Bronchial epithelial cell (primary cell): ENCODE measurements around a stretch of chr22.

DNA sequence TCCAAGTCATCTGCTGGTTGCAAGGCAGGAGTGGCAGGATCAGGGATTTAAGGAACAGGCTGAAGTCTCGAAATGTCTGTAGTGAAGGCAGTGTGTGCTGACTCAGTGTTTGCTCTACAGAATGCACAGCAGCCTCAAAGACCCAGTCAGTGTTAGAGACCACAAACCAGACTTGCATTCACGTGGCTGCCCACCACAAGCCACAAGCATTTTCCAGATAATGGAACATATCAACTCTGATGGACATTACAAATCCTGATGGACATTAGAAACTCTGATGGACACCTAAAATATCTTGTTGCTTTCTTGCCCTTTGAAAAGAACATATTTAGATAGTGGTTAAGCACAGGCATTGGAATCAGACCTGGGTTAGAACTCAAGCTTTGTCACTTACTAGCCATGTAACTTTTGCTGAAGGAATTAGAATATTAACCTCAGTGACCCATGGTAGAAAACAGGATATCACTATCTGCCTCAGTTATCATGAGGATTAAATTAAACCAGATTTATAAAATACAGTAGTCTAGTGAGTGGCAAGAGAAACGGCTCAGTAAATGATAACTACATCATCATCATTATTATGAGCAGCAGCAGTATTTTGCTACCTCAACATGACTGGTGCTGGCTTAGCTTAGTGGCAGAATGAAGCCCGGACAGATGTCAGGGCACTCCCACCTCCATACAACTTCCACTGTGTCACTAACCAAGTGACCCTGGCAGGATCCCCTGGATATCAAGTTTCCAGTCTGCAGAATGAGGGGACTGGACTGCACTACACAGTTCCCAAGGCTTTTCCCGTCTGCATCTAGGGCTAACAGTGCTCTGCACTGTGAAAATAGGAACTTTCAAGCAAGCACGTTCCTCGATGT lies 1.4 kb downstream of the CLTCL1 start:
- RRBS, 2 experiments: no CpG with 5 or more reads among the region's 7 CpGs

GRCh38 chr22:19290732-19291566 lies 570 bp downstream of the CLTCL1 start:
- RRBS, 2 experiments: 1% methylated on average over 15 of the region's 63 CpGs

DNA sequence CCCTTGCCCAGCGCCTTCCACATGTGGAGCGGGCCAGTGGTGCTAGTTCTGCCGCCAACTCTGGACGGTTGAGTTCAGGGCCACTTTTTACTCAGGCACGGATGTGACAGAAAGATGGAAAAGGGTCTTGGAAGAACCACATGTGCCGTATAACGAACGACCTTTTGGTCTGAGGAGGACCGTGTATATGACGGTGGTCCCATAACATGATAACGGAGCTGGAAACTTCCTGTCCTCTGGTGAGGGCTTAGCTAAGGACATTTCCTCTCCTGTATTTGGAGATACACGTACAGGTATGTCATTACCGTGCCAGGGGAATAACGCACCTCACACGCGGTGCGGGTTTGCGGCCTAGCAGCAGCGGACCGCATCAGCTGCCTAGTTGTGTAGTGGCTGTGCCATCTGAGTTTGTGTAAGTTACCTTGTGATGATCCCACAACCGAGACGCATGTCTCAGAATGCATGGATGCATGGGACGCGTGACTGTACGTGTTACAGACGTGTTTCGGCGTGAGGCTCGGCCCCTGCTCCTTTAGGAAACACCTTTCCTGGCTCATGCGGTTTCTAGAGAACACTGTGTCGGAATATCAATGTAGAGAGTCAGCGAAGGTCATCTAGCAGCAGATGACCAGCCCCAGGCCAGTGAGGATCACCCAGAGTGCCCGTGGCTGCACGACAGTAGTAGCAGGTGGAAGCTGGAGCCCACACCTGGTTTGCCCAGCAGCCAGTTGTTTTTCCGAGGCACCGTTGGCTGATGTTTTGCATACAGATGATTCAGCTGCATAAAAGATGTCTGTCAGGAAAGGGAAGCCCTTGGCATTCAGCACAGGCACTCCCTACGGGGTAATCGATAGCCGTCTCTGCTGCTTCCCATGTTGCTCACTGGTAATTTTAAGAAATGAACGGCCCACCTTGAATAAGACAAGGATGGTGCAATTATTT lies 790 bp upstream of the CLTCL1 start:
- RRBS, 2 experiments: no CpG with 5 or more reads among the region's 40 CpGs

DNA sequence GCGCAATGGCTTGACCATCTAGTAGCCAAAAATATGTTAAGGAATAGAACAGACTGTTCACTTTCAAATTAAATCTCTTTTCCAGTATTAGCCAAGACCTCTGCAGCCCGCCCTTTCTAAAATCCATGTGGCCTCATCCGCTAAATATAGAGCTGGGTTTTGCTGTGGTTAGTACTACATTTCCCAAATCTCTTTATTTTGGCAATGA lies 1.4 kb upstream of the CLTCL1 start:
- RRBS, 2 experiments: no CpG with 5 or more reads among the region's 3 CpGs

DNA sequence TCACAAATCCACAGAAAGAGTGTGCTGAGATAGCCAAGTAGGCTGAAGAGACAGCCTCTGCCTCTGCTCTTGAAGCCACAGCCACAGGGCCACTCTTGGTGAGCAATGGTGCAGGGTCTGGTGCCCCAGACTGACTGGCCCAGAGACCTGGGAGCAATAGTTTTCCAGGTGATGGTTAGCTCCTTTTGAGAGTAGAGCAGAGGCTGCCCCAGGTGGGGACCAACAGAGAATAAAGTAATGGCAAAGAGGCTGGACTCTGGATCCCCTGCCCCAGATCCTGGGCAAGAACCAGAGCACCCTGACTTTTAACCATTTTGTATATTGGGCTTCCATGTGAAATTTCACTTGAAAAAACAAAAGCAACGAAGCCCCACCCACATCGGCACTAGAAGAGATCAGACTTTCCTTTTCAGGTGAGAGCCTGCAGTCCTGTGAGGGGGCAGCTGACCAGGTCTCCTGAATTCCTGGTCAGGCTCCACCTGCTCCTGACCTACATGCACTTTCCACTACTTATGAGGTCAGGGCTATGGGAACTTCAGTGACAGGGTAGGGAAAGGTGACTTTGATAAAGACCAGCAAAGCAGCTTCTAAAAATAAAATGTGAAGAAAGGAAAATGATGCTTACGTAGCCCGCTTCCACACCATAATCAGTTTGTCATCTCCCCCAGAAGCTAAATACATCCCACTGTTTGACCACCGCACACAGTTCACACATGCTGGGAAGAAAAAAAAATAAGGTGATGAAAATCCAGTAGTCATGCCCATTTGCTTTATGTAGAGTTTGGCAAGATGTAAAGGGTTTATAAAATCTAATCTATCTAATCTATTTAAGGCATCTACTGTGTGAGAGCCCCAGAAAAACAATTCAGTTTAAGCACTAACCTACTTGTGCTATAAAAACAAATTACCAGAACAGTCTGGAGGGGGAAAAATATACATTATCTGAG lies 24.7 kb downstream of the HIRA start:
- RRBS, 2 experiments: no CpG with 5 or more reads among the region's 5 CpGs

GRCh38 chr22:19426850-19427866 lies 4.4 kb downstream of the HIRA start:
- RRBS, 2 experiments: no CpG with 5 or more reads among the region's 8 CpGs

DNA sequence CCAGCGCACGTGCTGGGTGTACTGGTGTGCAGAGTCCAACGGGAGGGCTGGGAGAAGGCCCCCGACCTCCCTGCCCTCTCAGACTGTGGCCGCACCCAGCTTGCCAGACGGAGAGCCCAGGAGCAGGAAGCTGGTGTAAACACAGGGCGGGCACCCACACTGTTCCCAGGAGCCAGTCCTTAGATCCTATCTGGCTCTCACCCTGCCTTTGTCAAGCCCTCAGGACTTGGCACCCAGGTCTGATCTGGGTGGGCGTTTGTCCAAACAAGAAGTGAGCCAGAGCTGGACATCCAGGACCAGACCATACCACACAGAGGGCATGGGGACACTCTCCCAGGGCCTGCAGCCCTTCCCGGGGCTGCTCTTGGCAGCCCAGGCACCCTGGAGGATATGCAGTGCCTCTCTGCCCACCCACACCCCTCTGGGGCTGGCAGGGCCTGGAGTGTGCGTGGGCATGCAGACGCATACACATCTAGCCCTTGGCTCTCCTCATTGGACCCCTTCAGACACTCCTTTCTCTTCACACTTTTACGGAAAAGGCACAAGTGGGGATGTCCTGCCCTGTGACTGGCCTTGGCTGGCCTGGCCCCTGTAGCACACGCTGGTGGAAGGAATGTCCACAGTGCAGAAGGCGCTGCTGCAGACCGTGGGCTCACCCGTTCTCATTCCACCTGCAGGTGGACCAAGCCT lies 20.0 kb upstream of the CLDN5 start:
- RRBS, 2 experiments: no CpG with 5 or more reads among the region's 16 CpGs

DNA sequence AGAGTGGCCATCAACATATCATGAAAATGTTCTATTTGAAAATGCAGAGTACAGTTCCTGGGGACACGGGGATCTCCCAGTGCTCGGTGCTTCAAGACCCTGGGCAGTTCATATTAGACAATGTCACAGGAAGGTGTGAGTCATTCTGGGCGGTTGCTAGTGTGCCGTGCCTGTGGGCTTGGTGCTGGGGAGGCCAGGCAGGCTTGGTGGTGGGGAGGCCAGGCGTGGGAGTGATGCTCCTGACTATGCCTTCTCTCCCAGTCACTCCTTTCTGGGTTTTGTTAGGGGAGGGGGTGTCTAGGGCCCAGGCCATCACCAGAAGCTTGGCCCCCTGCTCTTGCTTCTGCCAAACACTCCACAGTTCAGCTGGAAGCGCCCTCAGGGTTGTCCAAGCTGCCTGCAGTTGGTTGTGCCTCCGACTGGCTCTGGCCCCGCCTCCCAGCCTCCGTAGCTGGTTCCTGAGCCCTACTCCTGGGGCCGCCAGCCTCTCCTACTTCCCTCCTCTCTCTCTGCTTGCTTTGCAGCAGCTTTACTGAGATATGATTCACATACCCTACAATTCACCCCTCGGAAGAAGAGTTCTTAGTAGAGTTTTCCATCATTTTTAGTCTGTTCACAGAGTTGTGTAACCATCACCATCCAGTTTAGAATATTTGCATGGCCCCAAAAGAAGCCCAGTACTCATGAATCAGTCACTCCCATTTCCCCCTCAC lies 52.8 kb upstream of the CLDN5 start:
- RRBS, 2 experiments: no CpG with 5 or more reads among the region's 11 CpGs

DNA sequence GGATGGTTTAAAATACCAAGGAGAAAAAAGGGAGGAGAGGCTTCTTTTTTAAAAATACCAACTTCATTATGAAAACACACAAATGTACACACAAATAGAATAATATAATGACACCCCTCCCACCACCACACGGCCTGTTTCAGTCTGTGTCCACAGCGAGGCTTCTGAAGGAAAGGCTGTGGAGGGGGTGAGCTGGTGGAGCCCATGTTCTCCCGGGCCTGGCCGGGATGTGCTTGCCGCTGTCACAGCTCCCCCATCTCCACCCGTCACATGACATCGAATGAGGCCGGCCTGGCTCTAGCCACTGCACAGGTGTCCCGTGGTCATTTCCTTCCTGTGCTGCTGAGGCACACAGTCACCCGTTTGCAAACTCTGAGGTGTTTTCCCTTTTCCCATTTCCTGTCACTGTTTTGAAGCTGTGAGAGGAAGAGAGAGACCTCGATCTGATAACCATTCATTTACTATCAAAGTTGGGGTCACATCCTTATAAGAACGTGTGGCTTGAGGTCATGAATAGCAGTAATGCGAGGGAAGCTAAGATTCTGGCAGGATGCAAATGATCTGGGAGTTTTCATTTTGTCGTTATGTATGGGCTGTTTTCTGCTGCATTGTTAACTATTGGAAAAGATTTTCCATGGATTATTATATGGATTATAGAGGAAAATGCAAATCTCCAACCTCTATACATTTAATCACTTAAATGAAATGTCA lies 55.7 kb upstream of the CLDN5 start:
- RRBS, 2 experiments: 47 to 49% methylated on average over 5 of the region's 14 CpGs

DNA sequence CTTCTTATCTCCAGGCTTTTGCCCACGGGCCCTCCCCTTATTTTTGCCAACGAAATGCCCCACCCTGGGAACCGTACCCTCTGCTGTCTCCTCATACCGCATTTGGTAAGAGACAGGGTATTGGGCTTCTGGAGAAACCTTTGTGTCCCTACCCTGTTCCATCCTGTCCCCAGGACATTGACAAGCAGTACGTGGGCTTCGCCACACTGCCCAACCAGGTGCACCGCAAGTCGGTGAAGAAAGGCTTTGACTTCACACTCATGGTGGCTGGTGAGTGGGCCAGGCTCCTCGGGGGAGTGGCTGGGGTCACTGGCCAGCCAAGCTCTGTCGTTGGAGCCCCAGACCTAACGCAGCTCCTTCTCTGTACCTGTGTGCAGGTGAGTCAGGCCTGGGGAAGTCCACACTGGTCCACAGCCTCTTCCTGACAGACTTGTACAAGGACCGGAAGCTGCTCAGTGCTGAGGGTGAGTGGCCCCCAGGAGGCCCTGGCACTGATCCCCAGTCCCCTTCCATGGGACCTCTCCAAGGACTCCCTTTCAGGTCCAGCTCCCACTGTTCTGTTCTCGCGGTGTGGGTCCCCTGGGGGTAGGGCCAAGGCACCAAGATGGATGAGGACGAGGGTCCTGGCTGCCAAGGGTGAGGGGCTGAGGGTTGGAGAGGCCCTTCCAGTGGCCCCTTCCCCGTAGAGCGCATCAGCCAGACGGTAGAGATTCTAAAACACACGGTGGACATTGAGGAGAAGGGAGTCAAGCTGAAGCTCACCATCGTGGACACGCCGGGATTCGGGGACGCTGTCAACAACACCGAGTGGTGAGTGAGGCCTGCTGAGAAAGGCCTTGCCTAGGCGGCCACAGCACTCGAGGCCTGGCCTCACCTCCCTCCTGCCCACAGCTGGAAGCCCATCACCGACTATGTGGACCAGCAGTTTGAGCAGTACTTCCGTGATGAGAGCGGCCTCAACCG lies 3.6 kb upstream of the GP1BB start:
- RRBS, 2 experiments: no CpG with 5 or more reads among the region's 31 CpGs

DNA sequence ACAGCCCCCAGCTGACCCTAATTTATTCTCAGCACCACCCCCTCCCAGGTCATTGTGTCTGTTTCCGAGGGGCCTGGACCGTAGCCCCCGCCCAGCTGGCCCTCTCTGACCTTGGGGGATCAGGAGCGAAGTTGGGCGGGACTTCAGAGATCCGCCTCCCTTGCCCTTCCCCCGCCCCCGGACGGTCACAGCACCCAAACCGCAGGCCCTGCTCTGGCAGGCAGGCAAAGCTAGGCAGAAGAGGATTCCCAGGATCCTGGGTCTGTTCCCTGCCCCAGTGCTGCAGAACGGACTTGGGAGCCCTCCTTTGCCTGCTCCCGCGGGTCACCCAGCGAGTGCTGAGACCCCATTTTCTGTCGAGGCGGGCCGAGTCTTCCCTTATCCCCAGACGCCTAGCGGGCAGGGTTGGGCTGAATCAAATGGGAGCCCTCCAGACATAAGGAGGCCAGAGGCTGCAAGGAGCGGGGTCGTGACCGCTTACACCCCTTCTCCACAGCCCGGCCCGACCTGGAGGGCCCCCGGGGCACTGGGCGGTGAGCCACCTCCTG lies 690 bp upstream of the GP1BB start:
- RRBS, 2 experiments: 74 to 81% methylated on average over 2 of the region's 26 CpGs

DNA sequence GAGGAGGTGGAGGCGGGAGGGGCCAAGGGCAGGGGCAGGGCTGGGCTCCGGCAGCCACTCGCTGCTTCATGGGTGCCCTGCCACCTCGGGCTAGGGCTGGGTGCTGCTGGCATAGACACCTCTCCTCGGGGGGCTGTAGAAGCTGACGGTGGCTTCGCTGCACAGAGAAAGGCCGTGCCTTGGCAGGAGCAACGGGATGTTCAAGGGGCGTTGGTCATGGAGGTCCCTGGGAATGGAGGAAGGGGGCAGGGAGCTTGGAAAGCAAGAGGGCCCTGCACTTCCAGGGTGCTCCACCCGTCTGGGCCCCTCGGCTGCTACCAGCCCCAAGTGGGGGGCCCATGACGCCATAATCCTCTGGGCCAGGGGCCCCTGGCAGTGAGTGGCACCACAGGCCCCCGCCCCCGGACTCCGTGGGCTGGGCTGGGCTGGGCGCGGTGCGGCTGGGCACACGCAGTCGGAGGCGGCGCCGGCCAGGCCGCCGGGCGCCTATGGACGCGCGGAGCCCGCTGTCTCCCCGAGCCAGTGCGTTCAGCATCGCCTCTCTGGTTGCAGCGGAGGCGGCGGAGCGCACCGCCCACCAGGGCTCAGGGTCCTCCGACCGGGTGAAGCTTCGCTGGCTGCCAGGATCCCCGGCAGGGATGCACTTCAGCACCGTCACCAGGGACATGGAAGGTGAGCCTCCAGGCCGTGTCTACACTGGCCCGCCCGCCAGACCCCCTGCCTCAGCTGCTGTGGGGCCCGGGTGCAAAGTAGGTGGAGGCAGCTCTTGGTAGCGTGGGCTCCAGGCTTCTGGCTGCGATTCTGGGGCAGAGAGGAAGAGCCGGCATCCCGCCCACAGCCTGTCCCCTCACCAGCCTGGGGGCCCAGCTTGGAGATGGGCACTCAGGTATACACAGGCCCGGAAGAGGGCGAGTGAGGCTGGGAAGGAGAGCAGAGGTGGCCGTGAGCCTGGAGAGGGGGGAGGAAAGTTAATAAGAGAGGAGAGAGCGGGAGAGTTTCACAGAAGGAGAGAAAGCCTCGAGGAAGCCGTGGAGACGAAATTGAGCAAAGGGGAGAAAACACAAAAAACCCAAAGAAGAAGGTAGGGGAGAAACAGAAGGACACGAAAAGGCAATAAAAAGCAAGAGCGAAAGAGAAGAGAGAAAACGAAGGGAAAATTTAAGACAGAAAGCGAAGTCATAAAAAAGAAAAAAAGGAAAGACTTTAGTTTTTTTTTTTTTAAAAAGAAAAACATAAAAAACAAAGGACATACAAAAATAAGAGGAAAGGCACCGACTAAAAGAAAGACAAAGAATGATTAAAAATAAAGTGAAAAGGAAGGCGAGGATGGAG lies 1.1 kb upstream of the TBX1 start:
- RRBS, 2 experiments: 2 to 4% methylated on average over 17 to 24 of the region's 65 CpGs

- RRBS, 2 experiments: no CpG with 5 or more reads among the region's 27 CpGs
These were observed 26.4 kb upstream of the GNB1L start for GRCh38 chr22:19880849-19881675.

DNA sequence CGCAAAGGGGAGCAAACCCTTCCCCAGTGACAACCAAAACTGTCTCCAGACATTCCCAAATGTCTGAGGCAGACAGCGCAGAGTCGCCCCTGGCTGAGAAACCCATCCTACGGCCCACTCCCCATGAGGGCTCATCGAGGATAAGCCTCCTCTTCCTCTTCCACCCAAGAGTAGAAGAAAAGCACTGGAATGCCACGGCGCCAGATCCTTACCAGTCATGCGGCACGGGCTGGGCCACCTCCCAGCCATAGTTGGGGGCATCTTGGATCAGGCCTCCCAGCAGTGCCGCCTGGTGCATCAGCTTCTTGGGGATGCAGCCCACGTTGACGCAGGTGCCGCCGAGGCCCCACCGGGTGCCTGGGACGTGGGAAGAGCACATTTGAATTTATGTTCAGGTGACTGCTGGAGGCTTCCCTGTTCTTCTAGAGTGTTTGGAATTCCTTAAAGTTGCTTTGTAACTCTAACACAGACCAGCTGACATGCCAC lies 22.9 kb upstream of the COMT start:
- RRBS, 2 experiments: no CpG with 5 or more reads among the region's 16 CpGs

- RRBS, 2 experiments: under 1 to 3% methylated on average over 4 of the region's 15 CpGs
These were observed 481 bp upstream of the COMT start for GRCh38 chr22:19940974-19941608.

GRCh38 chr22:19942347-19943508 lies 1.1 kb upstream of the TXNRD2 start:
- RRBS, 2 experiments: no CpG with 5 or more reads among the region's 12 CpGs

- RRBS, 2 experiments: no CpG with 5 or more reads among the region's 21 CpGs
These were observed 831 bp downstream of the TANGO2 start for GRCh38 chr22:20021432-20022449.

- RRBS, 2 experiments: no CpG with 5 or more reads among the region's 7 CpGs
These were observed 12.4 kb downstream of the TANGO2 start for GRCh38 chr22:20033246-20033805.

DNA sequence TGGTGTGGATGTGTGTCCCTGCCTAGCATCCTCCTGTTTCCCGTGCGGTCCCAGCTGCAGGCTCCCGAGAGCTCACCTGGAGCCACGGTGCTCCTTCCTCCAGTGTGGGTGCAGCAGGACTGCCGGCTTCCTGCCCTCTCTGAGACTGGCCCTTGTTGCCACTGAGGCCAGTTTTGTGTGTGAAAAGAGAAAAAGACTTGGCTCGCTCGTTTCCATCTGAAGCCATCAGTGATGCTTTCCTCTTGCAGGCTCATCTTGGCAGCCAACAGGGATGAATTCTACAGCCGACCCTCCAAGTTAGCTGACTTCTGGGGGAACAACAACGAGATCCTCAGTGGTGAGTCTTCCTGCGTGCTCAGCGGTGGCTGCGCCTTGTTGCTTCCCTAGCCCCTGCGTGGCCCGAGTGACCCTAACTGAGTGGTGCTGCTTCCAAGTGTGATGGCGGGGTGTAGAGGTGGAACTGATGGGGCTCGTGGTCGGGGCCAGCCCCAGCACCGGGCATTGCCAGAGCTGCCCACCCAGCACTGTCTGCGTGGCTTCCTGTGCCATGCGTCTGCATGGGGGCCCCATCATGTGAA lies 22.3 kb downstream of the TANGO2 start:
- RRBS, 2 experiments: no CpG with 5 or more reads among the region's 20 CpGs

DNA sequence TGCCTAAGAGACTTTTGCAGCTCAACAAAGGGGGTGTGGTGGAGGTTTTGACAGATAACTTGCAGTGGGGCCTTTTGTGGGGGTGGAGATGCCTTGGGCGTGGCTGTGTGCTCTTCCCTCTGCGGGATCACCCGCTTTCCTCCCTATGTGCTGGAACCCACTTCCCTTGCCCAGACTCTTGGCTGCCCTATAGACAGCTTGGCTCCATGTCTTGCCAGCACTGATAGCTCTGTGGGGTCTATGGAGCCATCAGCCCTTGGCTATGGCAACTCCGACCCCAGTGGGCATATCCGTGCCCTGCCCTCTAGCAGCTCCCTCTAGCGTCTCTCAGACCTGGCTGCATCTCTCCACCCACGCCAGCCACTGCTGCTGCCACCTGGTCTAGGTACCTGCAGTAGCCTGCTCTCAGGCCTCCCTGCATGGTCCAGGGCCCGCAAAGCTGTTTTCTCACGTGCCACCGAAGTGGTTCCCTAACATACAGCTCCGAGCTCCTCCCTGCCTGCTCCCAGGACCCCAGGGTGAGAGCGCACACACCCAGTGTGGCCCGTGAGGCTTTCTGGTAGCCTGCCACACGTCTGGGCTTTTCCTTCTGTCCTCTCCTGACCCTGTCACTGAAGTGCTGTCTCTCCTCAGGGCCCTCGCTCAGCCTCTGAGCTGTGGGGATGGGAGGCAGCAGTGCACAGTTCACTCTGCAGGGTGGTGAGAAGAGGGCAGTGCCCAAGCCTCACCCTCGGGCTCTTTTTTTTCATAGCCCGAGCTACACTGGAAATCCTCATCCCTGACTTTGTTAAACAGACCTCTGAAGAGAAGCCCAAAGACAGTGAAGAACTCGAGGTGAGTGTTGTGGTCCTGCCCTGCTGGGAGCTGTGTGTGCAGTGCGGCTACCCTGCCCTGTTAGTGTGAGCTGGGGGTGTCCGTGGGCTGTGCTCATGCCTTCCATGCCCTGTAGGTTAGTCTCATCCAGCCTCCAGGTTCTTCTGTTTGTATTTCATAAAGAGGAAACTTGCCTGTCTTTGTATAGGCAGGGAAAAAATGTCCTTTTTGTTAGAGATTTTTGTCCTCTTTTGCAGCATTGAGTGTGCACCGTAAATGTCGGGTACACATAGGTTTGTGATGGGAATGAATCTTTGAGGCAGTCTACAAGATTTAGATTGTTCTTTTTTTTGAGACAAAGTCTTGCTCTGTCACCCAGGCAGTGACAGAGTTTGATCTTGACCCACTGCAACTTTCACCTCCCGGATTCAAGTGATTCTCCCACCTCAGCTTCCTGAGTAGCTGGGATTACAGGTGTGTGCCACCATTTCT lies 14.4 kb downstream of the DGCR8 start:
- RRBS, 2 experiments: no CpG with 5 or more reads among the region's 23 CpGs